Parietal lobe (tissue), 2 donors: ENCODE measurements around a stretch of chr15.

GRCh38 chr15:67103077-67104099, 38.0 kb downstream of the SMAD3 start:
- RAMPAGE, long total RNA: no peak

- RAMPAGE, long total RNA: no peak
Measured at GRCh38 chr15:67116153-67116821, 50.9 kb downstream of the SMAD3 start.

- RAMPAGE, long total RNA: no peak
Measured at GRCh38 chr15:67147388-67148050, 82.1 kb downstream of the SMAD3 start.

DNA sequence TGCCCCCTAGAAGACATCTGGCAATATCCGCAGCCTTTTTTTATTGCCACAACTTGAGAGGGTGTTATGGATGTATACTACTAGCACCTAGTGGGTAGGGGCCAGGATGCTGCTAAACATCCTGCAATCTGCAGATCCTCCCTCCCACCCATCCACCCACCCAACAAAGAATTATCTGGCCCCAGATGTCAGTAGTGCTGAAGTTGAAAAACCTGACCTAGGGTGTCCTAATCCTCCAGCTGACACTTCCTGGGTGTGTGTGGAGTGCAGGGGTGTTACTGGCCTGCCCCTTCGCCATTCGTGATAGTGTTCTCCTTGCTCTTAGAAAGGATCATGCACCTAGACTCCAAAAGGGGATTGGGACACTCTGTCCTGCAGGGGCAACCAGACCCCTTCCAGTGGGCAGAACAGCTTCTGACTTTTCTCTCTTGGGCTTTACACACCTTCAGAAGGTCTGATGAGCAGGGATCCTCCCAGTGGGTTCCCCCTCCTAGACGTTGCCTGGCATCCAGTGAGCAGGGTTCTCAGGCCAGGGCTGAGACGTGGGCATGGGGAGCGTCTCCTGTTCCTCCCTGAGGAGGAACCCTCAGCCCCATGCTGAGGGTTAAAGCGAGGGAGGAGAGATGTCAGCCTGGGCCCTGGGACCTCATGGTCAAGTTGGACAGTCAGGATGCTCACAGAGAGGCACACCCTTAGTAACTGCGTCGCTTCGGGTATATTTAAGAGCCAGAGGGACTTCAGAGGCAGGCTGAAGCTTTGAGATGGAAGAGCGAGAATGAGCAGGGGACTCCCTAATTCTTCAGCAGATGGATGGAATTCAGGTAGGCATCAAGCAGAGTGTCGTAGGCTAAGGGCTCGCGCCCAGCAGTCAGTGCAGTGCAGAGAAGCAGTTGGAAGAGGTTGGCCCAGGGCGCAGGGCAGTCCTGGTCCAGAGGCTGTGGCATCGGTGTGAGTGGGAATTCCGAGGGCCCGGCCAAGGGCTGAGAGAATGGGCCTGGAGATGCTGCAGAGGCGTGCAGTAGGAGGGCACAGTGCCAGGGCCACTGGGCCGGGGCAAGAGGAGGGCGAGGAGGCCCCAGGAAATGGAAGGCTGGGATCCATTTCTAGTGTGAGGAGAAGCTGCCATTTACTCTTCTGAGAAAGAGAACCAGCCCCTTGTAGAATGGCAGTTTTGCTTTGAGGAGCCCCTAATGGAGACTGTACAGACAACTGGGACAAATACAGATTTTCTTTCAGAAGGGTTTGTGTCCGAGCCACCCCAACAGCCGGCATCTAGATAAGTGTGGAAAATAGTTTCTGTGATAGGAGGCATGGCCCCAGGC, 74.7 kb downstream of the AAGAB start:
- RAMPAGE, long total RNA: no peak

- RAMPAGE, long total RNA: no peak
Measured at GRCh38 chr15:67191338-67192364, 62.8 kb downstream of the AAGAB start.

DNA sequence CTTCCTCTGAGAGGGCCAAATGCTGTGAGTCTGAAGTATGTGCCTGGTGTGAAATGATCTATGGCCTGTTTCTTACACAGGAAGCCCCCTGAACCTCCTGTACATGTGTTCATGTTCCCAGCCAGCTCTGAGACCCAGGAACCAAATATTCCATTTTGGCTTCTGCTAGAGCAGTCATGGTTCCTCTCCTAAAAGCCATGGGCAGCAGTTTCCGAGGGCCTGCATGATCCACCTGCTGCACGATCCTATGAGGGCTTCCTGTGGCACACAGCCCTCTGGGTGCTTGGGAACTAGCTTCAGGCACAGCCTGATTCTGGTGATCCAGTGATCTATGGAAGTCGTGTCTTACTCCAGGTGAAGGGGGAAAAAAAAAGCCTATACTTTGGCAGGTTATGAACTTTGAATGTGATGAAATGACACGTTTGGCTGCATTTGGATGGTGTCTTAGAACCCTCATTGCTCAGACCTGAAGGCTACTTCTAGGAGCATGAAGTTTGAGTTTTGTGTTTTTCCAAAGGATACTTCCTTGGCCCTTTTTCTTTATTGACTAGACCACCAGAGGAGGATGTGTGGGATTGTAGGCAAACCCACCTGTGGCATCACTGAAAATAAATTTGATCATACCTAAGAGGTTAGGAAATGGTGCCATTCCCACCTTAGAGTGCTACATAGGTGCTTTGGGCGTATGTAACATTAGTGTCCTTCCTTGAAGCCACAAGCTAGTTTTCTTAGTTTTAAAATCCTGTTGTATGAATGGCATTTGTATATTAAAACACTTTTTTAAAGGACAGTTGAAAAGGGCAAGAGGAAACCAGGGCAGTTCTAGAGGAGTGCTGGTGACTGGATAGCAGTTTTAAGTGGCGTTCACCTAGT, 61.8 kb downstream of the AAGAB start:
- RAMPAGE, long total RNA: no peak

DNA sequence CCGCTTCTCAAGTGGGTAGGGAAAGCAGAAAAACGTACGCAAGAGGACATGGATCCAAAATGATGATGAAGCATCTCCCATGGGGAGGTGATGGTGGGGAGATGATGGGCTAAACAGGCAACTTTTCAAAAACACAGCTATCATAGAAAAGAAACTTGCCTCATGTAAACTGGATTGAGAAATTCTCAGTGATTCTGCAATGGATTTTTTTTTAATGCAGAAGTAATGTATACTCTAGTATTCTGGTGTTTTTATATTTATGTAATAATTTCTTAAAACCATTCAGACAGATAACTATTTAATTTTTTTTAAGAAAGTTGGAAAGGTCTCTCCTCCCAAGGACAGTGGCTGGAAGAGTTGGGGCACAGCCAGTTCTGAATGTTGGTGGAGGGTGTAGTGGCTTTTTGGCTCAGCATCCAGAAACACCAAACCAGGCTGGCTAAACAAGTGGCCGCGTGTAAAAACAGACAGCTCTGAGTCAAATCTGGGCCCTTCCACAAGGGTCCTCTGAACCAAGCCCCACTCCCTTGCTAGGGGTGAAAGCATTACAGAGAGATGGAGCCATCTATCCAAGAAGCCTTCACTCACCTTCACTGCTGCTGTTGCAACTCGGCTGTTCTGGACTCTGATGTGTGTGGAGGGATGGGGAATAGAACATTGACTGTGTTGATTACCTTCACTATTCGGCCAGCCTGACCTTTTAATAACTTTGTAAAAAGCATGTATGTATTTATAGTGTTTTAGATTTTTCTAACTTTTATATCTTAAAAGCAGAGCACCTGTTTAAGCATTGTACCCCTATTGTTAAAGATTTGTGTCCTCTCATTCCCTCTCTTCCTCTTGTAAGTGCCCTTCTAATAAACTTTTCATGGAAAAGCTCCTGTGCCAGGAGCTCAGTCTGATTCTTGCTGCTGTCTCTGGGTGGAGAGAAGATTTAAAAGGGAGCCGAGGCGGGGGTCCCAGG, 59.9 kb downstream of the AAGAB start:
- RAMPAGE, long total RNA: no peak

GRCh38 chr15:67240990-67241686, 13.3 kb downstream of the AAGAB start:
- RAMPAGE, long total RNA: no peak

GRCh38 chr15:67762931-67763553, 62.3 kb upstream of the SKOR1 start:
- RAMPAGE, long total RNA: no peak

GRCh38 chr15:67792389-67792784, 32.9 kb upstream of the SKOR1 start:
- RAMPAGE, long total RNA: no peak

DNA sequence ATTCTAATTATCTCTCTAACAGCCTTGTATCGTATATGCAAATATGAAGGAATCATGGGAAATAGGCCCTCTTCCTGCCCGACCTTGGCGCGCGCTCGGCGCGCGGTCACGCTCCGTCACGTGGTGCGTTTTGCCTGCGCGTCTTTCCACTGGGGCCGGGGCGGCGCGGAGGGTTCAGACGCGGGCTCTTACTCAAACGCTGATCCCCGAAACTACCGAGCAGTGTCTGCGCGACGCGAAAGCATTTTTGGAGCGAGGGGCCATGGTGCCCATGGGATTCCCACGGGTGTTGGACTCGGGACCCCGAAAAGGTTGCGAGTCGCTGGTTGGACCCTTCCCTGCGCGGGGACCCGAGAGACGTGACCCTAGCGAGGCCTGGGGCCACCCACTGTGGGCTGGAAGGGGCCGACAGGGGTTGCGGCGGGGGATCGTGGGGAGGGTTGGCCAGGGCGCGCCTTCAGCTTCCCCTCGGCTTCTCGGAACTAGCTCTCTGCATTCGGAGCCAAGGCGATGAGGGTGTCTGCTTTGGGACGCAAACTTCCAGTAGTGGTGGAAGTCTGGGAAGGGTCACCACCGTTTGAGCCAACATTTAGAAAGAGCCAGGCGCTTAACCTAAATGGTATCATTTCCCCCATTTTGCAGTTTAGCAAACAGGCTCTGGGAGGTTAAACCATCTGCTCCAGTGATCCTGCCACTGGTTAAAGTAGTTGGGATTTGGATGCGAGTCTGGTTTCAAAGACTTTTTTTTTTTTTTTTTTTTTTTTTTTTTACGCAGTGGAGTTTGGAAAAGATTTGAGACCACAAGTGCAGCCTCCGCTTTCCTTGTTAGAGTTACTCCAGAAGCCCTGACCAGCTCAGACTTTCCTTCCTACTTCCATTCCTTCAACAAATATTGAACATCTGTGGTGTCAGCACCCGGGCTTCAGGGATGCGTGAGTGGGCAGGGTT, 15.2 kb downstream of the SKOR1 start:
- RAMPAGE, long total RNA: no peak

GRCh38 chr15:67945867-67946913, 107.9 kb upstream of the PIAS1 start:
- RAMPAGE, long total RNA: no peak

DNA sequence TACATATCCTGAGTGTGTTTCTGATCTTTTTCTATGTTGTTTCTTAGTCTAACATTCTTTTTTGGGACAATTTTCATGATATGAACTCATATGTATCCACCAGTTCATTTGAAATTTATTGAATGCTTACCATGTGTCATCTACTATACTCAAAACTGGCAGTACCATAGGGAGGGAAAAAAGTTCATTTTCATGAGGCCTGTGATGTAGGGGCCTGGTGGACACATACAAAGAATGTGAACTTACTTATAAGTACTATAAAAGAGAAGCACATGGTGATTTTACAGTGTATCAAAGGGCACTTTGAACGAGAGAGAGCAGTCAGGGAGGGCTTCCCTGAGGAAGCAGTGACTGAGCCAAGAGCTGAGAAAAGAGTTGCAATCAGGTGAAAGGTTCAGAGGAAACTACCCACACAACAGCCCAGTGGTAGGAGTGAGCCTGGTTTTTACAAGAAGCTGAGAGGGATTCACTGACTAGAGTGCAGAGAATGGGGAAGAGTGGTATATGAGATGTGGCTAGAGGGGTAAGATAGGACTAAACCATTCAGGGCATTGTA, 57.2 kb downstream of the CALML4 start:
- RAMPAGE, long total RNA: no peak

DNA sequence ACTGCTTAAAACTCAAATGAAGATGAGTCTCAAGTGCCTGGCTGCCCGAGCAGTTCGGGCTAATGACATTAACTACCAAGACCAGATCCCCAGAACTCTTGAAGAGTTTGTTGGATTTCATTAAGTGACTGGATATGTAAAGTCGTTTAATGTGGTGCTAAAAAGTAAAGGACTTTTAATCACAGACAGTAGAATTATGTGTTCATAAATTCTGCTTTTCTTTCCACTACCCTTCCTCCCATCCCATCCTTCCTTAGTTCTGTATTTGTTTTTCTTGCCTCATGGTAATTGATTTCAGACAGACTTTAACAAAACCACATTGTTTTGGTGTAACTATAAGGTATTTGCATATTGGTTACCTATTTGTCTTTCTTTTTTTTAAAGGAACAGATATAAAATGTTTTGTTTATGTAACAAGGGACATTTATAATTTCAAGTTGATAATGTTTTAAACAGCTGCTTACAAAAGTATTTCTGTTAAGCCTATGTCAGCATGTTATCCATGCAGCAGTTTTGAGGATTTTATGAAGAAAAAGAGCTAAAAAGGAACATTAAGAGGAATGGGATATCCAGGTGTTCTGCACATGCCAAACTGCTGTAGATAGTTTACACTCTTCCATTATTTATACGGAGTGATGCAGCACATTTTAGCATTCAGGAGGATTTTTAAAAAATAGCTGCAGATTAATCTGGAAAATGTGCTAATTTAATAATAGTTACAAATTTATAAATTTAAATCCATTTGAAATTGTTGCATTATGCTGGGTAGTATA, 13.8 kb downstream of the FEM1B start:
- RAMPAGE, long total RNA: no peak

GRCh38 chr15:68299606-68300214, 22.2 kb downstream of the FEM1B start:
- RAMPAGE, long total RNA: no peak

- RAMPAGE, long total RNA: no peak
Measured at GRCh38 chr15:68300215-68300954, 22.8 kb downstream of the FEM1B start.

DNA sequence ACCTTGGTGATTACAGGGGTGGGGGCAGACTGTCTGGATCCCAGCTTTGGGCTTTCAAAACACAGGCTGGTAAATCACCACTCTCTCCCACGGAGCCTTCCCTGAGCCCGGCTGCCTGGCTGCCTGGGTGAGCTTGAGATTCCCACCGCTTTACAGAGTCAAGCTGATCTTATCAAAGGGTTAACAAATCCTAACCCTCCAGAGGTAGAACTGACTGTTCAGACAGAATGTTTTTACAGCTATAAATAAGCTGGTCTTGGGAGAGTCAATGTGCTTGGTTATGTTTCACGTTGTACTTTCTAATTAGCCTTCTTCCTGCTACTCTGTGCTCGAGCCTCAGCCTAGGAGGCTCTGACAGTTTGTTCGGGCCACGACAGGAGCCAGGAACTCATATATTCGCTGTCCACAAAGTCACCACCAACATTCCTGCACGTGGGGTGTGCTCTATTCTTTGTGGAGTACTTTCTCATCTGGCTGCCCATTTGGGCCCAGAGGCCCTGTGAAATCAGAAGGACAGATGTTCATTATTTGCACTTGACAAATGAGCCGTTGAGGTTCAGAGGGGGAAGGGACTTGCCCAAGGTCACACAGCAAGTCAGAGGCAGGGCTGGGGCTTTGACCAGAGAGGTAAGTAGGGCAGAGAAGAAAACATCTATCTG, 63.5 kb downstream of the FEM1B start:
- RAMPAGE, long total RNA: no peak

- RAMPAGE, long total RNA: no peak
Measured at GRCh38 chr15:68614299-68615581, 35.9 kb downstream of the CORO2B start.

DNA sequence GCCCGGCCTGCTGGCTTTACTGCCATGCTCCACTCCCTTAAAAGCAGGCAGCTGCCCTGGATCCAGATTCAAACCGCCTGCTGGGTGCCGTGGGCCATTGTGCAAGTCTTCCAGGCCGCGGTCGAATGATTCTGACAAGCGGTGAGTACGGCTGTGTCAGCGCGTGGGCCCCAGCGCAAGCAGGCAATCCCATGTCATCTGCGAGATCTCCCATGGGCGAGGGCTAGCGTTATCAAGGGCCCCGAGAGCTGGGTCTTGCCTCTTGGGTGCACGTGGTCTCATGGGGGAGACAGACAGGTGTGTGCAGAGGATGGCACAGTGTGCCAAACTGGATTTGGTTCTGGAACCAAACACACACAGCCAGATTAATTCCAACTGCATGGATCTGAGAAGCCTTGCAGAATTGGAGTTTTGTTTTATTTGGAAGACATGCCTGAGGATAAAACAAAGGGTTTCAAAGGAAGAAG, 37.7 kb downstream of the CORO2B start:
- RAMPAGE, long total RNA: no peak

- RAMPAGE, long total RNA: no peak
Measured at GRCh38 chr15:68782690-68783415, 37.8 kb downstream of the ANP32A start.